Liver (tissue), 9 donors: ENCODE data around the genes PEX14, EXOSC10 and C1orf167.

DNA sequence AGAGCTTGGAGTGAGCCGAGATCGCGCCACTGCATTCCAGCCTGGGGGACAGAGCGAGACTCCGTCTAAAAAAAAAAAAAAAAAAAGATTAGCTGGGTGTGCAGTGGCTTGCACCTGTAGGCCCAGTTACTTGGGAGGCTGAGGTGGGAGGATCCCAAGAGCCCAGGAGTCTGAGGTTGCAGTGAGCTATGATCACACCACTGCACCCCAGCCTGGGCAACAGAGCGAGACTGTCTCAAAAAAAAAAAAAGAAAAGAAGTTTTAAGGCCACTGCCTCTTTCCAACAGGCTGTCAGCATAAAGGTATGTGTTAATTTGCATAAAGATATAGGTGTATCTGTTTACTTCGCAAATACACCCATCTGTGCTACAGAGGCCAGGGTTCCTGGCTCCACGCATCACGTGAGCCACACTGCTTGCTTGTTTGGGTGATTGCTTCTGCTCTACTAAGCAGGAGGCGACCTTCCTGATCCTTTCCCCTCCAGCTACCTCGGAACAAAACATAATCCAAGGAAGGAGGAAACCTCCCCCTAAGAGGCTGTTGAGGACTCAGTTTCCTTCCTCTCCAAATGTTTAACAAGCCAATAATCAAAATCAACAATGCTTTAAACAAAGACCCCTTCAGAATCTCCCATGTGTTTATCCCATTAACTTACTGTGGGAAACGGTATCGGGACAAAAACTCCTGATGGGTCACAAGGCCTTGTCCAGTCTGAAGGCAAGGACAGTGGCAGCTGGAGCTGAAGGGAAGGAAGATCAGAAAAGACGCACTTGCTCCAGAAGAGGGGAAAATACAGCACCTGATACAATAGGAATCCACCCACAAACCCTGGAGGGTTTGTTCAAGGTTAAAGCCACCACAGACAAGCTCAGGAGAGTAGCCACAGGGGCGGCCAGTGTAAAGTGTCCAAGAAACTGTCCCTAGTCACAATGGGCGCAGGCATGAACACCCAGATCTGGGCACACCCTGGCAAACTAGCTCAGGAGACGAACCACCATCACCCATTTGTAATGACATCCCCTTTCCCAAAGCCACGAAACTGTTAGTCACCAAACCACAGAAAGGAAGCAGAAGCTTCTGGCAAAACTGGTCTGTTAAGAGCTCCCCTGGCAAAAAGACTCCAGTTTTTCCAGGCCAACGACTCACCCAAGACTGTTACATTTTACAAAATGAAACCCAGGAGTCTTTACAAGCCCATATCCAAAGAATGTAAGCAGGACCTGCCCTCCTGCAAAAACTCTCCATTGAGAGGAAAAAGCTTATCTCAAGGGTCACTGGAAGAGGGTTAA lies 17.3 kb downstream of the CTNNBIP1 start:
- PRO-cap, 5 experiments = peak in 1 of 5 experiments; most common plus-strand start position 1,123 of the sequence (in 1)
- RAMPAGE, long total RNA, 2 experiments = no peak in any of the 2 experiments
- RRBS = no CpG with 5 or more reads among the region's 19 CpGs

GRCh38 chr1:9998797-9999186 lies 1.8 kb downstream of the RBP7 start:
- PRO-cap, 5 experiments = peak in 1 of 5 experiments; most common minus-strand start chr1:9998939 (in 1)
- RAMPAGE, long total RNA, 2 experiments = no peak in any of the 2 experiments
- RRBS = no CpG with 5 or more reads among the region's 1 CpG

- PRO-cap, 5 experiments = no peak in any of the 5 experiments
- RAMPAGE, long total RNA, 2 experiments = no peak in any of the 2 experiments
- RRBS = no CpG with 5 or more reads among the region's 9 CpGs
These were observed 62.6 kb downstream of the UBE4B start for GRCh38 chr1:10095246-10095824.

DNA sequence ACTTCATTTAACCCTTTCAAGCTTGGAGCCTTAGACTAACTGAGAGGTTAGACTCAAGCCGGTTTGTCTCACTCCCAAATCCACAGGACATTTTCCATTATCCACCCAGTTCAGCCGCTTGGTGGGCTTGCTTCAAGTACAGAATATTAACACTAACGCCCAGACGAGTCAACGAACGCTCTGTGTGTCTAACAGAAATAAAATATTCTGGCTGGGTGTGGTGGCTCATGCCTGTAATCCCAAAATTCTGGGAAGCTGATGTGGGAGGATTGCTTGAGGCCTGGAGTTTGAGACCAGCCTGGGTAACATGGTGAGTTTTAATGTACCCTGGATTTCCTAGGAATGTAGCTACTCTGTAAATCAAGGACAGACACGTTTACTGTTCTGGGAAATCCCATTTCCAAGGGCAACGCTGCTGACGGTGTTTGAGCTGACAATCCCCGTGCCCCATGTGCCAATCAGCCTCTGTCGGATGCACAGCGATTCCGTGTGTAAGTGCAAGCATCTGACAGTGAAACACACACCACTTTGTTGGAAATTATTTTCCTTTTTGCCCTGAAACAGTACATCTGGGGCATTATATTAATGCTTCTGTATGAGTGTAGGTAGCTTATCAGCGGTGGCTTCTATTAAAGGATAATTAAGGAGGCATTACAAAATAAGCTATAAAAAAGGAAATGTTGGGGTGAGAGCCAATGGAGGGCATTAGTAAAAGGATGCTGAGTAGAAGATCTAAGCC lies 8.0 kb downstream of the CORT start:
- PRO-cap, 5 experiments = no peak in any of the 5 experiments
- RAMPAGE, long total RNA, 2 experiments = no peak in any of the 2 experiments
- RRBS = no CpG with 5 or more reads among the region's 14 CpGs

- PRO-cap, 5 experiments = peak in 5 of 5 experiments; most common plus-strand start chr1:10474887 (in 5); most common minus-strand start chr1:10474789 (in 1)
- RAMPAGE, long total RNA, 2 experiments = start-site peak on the plus strand in 1 of 2 experiments, at chr1:10474942-10474969 at its widest, 302 reads per replicate
- RRBS = 0% methylated on average over 3 of the region's 26 CpGs
These were observed at the start of gene PEX14 for GRCh38 chr1:10474653-10475062. PEX14 (plus strand) TSS chr1:10474950.

GRCh38 chr1:10637327-10637886 lies 159.0 kb downstream of the CASZ1 start:
- PRO-cap, 5 experiments = no peak in any of the 5 experiments
- RAMPAGE, long total RNA, 2 experiments = no peak in any of the 2 experiments
- RRBS = 94% methylated on average over 6 of the region's 14 CpGs

- PRO-cap, 5 experiments = no peak in any of the 5 experiments
- RAMPAGE, long total RNA, 2 experiments = no peak in any of the 2 experiments
- RRBS = 70% methylated on average over 12 of the region's 41 CpGs
These were observed 158.4 kb downstream of the CASZ1 start for GRCh38 chr1:10637887-10638659.

DNA sequence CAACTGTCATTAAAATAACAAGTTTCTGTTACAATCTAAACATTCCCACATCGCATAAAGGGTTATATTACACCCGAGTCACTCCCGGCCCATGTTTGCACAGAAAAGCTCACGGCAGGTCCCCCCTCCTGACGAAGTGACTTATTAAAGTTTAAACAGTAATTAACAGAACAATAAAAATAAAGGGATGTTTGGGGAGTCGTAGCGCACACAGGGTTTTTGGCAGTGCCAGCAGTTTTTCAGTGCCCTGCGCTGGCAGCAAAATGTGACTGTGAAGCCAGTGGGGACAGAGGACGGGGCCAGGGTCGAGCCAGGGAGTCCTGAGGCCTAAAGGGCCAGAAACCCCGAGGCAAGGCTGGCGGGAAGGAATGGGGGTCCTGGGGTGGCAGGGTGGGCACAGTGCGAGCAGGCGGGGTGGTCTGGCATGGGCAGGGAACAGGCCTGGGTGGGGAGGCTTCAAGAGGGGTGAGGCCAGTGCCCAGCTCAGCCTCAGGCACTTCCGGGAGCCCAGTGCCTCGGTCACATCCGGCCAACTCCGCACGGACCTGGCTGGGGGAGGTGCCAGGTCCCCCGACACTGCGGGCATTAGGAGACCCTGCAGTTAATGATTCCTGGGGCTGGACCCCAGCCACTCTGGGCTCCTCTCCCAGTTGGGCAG lies 121.3 kb downstream of the CASZ1 start:
- PRO-cap, 5 experiments = no peak in any of the 5 experiments
- RAMPAGE, long total RNA, 2 experiments = no peak in any of the 2 experiments
- RRBS = no CpG with 5 or more reads among the region's 21 CpGs

- PRO-cap, 5 experiments = no peak in any of the 5 experiments
- RAMPAGE, long total RNA, 2 experiments = no peak in any of the 2 experiments
- RRBS = no CpG with 5 or more reads among the region's 12 CpGs
These were observed 113.5 kb downstream of the CASZ1 start for GRCh38 chr1:10682858-10683439.

DNA sequence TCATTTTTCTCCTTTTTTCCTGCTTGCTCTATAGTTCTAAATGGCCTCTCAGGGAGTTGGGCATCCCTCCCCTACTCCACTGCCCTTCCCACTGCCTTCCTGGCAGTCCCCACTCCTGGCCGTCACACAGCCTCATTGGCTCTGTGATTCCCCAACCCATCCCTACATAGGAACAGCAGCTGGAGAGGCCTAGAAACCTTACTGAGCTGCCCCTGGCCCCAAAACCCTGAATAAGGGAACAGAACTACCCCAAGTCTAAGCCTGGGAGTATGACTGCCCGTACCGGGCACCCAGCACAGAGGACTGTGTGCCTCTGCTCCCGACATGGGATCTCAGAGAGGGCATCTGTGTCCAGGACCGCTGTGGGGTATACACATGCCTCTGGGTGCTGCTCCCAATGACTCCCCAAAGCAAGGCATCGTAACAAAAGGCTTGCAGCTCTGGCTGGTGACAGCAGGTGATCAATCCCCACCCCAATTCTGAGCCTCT lies 100.2 kb downstream of the CASZ1 start:
- PRO-cap, 5 experiments = no peak in any of the 5 experiments
- RAMPAGE, long total RNA, 2 experiments = no peak in any of the 2 experiments
- RRBS = no CpG with 5 or more reads among the region's 6 CpGs

DNA sequence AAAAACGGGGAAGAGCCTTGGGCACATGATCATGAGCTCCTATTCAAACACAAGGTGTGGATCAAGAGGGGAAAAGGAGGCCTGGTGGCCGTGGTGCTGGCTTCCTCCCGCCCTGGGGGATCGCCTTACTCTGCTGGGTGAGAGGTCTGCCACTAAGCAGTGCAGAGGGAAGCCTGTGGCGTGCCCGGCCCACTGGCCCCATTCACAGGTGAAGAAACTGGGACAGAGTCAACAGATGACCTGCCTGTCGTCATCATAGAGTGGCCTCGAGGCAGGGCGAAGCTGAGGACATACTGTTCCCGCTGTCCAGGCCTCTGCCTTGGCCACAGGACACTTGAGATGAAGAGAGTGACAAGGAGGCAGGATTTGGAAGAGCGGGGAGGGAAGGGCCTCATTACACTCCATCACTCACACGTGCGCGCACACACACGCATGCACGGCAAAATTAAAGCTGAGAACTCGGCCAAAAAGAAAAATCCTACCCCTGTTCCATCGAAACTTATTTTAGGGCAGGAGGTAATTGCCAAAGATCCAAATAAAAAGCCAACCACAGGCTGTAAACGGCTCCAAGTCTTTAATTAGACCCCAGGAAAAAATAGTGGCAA lies 50.5 kb downstream of the CASZ1 start:
- PRO-cap, 5 experiments = no peak in any of the 5 experiments
- RAMPAGE, long total RNA, 2 experiments = no peak in any of the 2 experiments
- RRBS = no CpG with 5 or more reads among the region's 19 CpGs

DNA sequence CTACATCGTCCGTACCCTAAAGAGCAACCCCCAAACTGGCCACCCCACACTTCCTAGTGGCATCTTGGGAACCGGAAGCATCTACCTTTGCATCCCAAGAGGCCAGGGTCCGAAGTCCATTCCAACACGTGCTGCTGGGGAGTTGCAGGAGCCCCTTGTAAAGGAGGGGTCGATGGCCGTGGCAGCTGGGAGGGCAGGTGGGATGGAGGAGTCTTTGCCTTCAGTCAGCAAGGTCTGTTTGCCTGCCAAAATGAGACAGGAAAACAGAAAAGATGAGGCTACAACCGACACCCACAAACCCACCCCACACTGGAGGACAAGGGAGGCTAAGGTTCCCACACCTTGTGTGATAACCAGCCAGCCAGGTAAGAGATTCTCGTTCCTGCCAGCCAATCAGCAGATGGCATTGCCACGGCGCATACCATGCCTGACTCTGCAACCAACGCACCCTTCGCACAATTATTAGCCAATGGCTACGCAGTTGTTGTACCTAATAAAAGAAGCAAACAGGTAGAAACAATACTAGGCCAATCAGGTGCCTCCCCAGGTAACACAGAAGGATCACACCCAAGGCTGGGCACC lies 35.7 kb downstream of the CASZ1 start:
- PRO-cap, 5 experiments = no peak in any of the 5 experiments
- RAMPAGE, long total RNA, 2 experiments = no peak in any of the 2 experiments
- RRBS = no CpG with 5 or more reads among the region's 14 CpGs

DNA sequence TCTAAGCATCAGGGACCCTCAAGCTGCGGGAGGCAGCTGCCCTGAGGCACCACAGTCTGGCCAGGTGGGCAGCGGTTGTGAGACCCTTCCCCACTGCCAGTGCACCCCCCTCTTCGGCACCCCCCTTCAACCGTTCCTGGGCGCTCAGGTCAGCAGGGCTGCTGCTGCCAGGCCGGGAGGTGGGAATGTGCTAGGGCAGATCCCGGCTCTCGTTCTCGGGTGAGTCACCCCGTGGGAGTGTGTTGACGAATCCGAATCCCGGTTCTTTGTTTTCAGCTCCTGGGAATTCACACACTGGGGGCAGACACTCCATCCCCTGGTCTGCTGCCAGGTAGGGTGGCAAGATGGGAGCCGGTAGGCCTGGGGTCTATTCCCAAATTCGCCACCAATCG lies 28.4 kb upstream of the CASZ1 start:
- PRO-cap, 5 experiments = no peak in any of the 5 experiments
- RAMPAGE, long total RNA, 2 experiments = no peak in any of the 2 experiments
- RRBS = 50% methylated on average over 8 of the region's 16 CpGs

DNA sequence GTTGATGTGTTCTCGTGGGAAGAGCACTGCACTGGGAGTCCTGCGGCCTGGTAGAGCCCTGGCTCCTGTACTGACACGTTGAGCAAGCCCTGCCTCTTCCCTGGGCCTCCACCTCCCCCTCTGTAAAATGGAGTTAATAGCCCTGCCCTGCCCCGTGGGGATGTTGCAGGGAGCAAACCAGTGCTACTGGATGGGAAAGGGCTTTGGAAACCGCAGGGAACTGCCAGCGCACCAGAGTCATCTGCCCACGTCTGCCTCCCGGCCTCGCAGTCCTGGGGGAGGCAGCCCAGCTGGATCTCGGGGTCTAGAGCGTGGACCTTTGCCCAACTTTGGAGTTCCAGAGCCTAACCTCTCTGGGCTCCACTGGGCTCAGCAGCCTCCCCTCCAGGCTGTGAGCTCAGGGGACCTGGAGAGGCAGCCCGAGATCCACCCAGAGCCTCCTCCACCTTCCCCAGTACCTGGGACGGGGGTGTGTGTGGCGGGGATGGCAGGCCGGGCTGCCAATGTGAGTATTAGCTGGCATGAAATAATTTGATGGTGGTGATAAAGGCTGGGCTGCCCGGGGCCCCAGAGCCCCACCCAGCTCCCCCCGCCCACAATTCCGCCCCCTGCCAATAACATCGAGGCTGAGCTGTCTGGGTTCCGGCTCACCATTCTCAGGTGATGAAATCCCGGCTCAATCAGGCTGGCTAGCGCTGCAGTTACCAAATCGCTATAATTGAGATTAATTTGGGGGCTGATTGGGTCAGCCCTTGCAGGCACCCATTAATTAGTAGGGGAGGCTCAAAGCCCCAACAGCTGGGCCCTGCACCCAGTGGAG lies 81.8 kb downstream of the C1orf127 start:
- PRO-cap, 5 experiments = no peak in any of the 5 experiments
- RAMPAGE, long total RNA, 2 experiments = no peak in any of the 2 experiments
- RRBS = 66% methylated on average over 4 of the region's 23 CpGs

DNA sequence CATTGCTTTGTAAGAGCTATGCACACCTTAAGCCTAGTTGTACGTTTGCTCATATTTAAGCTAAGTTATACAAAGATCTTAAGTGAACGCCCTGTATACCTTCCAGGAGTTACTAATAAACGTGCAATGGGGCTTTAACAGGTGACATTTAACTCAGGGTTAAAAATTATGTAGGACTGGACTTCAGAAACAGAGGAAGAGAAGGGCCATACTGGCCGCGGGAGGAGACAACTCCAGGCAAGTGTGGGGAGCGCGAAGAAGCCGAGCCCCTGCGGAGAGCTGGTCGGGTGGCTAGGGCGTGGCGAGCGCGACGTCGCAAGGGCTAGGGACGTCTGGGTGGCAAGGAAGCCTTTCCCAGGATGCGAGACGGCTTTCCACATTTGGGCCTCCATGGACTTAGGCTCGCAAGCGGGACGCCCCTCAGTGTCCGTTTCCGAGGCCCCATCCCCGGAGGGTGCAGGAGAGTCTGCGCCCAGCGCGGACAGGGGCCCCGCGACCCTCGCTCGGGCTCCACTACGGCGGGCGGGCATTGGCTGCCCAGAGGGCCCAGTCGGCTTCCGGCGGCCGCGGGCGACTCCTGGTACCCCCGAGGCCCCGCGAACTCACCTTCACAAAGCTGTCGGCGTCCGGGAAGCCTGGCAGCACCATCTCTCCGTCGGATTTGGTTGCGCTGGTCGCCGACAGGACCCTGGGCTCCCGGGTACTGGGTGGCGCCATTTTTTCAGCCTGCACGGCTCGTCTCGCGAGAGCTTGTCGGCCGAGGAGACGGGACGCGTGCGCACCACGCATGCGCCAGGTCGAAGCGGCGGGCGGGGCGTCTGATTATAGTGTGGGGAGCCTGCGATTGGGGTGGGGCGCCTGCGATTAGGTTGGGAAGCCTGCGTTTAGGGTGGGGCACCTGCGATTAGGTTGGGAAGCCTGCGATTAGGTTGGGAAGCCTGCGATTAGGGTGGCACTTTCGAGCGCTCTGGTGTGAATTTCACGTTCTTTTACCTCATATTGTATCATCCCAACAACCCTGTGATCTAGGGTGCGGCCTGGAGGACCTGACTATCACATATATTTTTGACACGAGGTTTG lies at the start of gene EXOSC10:
Gene EXOSC10, minus strand, starts transcription at position 755 of the 1,080 bp plus-strand sequence.
- PRO-cap, 5 experiments = peak in 5 of 5 experiments; most common plus-strand start position 795 of the sequence (in 3); most common minus-strand start position 737 of the sequence (in 2)
- RAMPAGE, long total RNA, 2 experiments = start-site peak on the minus strand in 2 of 2 experiments, centred at positions 730 to 732 of the sequence, 162 to 802 reads per replicate
- RRBS = 1% methylated on average over 22 of the region's 83 CpGs

DNA sequence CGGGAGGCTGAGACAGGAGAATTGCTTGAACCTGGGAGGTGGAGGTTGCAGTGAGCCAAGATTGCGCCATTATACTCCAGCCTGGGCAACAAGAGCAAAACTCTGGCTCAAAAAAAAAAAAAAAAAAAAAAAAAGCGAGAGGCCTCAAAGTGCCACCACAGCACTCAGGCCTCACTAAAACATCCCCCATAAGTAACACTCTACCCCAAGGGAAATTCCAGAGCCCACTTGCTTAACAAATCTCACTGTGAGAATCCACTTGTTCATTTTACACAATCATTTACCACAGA lies 26.2 kb upstream of the EXOSC10 start:
- PRO-cap, 5 experiments = no peak in any of the 5 experiments
- RAMPAGE, long total RNA, 2 experiments = no peak in any of the 2 experiments
- RRBS = no CpG with 5 or more reads among the region's 3 CpGs

DNA sequence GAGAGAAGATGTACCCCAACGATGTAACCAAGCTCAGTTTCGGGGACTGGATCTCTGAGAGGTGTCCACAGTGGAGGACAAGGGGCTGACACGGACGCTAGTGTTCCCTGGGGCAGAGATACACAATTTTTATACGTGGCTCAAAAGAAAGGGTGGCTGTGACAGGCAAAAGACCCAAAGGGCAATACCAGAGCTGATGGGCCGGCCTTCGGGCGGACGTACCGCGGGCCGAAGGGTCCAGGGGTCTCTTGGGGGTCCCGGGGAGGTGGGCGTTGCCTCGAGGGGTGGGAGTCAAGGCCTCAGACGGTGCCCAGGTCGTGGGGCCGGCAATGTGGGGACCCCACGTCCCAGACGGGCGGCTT lies 370 bp downstream of the MTOR start:
- PRO-cap, 5 experiments = no peak in any of the 5 experiments
- RAMPAGE, long total RNA, 2 experiments = no peak in any of the 2 experiments
- RRBS = 1% methylated on average over 13 of the region's 21 CpGs

GRCh38 chr1:11707657-11708067 lies 16.2 kb downstream of the DRAXIN start:
- PRO-cap, 5 experiments = no peak in any of the 5 experiments
- RAMPAGE, long total RNA, 2 experiments = no peak in any of the 2 experiments
- RRBS = no CpG with 5 or more reads among the region's 9 CpGs

GRCh38 chr1:11761834-11762459 lies at the start of gene C1orf167:
C1orf167 (plus strand) TSS chr1:11762193.
- PRO-cap, 5 experiments = no peak in any of the 5 experiments
- RAMPAGE, long total RNA, 2 experiments = no peak in any of the 2 experiments
- RRBS = 14% methylated on average over 5 of the region's 36 CpGs

DNA sequence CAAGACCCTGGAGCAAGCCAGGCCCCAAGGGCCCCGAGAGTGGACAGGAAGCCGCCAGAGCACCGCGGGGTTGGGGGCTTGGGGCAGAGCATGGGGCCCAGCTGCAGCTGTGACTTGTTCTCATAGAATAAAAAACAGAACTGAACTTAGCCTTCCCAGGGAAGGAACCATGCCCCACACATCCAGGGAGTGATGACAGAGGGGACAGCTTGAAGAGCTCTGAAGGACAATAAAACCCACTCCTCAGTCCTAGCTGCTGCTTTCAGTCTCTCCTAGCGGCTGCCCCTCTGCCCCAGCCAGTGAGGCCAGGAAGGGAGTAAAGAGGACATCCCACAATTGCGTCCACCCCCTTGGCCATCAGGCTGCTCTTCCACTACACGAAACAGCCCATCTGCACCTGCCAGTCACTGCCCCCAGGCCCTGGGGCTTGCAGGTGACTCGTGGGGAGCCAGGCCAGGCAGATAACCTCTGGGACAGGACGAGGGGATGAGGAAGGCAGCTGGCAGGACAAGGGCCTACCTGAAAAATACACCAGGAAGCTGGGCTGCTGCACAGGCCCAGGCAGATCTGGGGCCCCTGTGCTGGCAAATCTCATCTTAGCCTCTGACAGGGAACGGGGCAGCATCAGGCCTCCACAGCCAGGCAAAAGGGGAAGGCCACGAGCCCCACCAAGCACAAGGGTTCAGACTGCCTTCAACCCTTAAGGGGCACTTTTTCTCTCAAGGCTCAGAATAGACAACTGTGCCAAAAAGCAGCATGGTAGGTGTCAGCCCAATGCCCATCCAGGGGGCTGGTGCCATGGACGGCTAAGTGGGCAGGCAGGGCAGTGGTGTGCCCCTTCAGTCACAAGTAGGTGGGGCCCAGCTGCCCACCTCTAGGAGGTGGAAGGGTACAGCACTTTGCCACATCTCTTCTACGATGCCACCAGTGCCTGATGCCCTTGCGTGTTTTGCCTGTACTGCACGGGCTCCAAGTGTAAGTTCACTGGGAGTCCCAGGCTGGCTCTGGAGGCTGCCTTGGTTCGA lies 16.1 kb downstream of the MTHFR start:
- PRO-cap, 5 experiments = no peak in any of the 5 experiments
- RAMPAGE, long total RNA, 2 experiments = no peak in any of the 2 experiments
- RRBS = no CpG with 5 or more reads among the region's 16 CpGs